HT-29 (cell line): ENCODE measurements around a stretch of chr10.

- RAMPAGE, long total RNA, result no peak
These were observed 143.1 kb downstream of the RPS24 start for GRCh38 chr10:78176439-78177428.

GRCh38 chr10:78250125-78250671, 216.5 kb downstream of the RPS24 start:
- RAMPAGE, long total RNA, result no peak

DNA sequence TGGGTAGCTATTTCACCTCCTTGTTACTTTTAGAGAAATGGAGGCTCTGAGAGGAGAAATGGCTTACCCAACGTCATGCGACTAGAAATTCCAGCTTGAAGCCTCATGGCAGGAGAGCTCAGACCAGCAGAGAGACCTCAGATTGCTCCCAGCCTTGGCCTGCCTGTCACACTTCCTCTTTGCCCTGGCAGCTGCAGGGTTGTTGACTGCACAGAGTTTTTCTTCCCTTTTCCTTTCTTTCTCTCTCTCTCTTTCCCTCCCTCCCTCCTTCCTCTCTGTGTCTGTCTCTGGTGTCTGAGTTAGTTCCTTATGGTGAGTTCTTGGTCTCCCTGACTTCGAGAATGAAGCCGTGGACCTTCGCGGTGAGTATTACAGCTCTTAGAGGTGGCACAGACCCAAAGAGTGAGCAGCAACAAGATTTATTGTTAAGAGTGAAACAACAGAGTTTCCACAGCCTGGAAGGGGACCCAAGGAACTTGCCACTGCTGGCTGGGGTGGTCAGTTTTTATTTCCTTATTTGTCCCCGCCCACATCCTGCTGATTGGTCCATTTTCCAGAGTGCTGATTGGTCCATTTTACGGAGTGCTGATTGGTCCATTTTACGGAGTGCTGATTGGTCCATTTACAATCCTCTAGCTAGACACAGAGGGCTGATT, 266.2 kb downstream of the RPS24 start:
- RAMPAGE, long total RNA, result no peak

DNA sequence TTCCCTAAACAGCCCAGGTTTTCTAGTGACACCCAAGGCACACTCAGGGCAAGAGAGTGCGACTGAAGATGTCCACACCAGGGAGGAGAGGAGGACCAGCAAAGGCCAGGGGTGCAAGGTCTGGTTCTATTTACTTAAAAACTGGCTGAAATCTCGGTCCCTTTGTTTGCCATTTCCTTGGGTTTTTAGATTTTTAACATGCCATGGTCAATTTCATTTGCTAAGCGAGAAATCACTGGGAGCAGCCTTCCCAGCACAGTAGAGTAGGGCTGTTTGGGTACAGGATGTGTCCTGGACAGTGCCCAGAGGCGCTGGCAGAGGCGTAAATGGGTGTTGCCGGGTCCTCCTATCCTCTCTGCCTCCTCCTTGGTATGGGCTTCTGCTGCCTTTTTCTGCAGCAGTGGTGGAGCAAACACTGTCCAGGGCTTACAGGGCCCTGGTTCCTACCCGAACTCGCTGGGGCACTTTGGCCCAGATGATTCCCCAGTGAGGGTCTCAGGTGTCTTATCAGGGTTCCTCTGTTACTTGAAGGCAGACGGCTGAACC, 298.3 kb downstream of the RPS24 start:
- RAMPAGE, long total RNA, result no peak

GRCh38 chr10:78446966-78447315, 413.3 kb downstream of the RPS24 start:
- RAMPAGE, long total RNA, result no peak

DNA sequence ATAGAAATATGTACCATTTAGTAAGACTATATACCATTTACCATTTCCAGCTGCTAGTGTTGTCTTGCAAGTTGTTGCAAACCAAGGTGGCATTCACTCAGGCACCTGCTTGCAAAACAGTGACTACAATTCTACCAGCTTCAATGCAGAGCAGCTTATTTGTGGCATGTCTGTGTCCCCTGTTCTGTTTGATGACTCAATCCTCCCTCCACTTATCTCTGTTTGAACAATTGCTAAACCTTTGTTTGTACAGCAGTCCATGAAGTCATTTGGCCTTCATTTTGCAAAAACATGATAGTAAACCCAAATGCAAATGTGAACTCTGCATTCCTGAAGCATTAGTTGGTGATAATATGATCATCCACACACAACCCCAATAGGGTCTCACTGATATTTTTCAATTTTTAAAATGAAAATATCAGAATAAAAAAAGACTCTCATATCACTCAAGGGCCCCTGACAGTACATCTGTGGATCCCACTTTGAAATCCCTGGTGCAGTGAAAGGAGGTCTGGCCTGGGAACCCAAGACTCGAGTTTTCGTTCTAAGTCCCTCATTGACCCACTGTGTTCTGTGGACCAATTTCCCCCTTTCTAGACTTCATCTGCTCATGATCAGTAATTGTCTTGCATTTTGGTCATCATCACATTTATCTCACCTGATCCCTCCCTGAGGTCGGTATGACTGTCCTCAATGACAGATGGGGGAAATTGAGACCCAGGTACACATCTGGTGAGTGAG, 425.5 kb downstream of the RPS24 start:
- RAMPAGE, long total RNA, result no peak

GRCh38 chr10:78651547-78651823, 417.3 kb upstream of the ZMIZ1 start:
- RAMPAGE, long total RNA, result no peak

DNA sequence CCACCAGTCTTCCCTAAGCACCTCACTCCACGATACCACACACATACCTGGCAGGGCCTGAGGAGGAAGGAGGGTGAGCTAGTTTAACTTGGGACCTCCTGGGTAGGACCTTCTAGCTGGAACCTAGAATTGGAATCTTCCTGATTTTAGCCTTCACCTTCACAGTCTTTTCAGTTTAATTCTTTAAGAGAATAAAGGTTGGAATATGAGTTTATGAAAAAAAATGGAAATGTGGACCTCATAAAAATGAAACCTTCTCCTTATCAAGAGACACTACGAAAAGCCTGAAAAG, 374.8 kb upstream of the ZMIZ1 start:
- RAMPAGE, long total RNA, result no peak

- RAMPAGE, long total RNA, result no peak
These were observed 45.5 kb upstream of the ZMIZ1 start for GRCh38 chr10:79023026-79023812.

- RAMPAGE, long total RNA, result no peak
These were observed 1.3 kb downstream of the ZMIZ1 start for GRCh38 chr10:79069834-79070694.

GRCh38 chr10:79072537-79073352, 4.0 kb downstream of the ZMIZ1 start:
- RAMPAGE, long total RNA, result no peak

DNA sequence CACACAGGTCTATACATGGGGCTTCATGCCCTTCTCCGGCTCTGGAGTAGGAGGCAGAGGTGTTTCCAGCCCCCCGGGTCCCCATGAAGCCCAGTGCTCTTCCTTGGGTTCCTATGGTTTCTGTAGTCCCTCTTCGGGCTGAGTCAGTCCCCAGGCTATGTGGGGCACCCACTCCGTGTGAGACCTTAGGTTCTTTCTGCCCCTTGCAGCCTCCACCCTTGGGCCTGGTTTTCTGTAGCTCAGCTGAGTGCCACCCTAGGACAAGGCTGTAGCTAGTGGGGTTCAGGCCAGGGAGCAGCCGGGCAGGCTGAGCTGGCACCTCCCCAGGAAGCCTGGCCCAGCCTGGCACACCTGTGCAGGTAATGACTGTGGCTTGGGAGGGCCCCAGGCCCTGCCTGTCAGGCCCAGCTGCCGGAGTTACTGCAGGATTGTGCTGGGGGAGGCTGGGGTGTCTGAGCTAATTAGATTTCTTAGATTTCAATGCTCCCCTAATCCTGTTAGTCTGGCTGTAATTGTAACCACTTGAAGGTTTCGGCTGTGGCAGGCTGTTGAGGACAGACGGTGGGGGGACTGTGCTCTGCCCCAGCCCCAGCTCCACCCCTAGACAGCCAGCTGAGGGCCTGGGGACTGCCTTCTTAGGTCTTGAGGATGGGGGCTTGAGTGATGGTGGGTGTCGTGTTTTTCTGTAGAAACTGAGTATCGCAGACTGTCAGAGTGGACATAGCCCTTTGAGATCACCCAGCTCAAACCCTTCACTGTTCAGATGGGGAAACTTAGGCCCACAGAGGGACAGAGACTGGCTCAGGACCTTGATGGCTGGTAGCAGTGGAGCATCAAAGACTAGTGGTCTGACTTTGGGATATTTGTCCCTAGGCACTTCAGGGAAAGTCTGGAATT, 6.0 kb downstream of the ZMIZ1 start:
- RAMPAGE, long total RNA, result no peak

DNA sequence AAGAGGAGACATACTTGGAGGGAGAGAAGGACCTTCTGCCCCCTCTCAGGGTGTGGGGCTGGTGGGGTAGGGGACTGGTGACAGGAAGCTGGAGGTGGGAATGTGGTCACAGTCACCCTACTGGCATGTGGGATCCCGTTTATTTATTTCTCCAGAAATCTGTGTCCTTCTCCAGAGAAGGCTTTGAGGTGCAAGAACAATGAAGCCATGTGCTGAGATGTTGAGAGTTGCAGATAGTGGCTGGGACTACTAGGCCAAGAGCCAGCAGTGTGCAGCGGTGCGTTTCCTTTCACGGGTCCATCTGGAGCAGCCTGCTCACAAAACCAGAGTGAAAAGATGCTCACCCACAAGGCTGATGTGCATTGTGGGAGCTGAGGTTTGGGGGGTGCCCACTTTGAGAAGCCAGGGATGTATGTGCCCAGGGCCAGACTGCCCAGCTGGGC, 21.7 kb downstream of the ZMIZ1 start:
- RAMPAGE, long total RNA, result no peak

DNA sequence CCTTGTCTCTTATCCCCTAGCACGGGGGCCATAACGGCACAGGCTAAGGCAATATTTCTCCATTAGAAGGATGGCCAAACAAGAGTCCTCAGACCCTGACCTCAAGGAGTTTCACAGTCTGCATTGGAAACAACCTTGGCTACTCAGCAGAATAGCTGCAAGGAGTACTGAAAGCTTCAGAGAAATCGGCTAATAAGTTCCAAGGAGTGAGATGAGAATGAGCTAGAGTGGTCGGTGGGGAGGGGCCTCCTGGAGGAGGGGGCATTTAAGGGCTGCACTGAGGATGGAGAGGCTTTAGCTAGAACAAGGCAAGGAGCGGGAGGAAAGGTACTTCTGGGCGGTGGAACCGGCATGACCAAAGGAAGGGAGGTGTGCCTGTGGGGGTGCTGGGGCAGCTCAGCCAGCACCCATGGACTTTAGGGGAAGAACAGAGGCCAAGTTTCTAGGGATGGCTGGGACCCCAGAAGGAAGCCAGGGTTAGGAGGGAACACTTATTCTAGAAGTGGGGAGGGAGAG, 22.6 kb downstream of the ZMIZ1 start:
- RAMPAGE, long total RNA, result no peak

DNA sequence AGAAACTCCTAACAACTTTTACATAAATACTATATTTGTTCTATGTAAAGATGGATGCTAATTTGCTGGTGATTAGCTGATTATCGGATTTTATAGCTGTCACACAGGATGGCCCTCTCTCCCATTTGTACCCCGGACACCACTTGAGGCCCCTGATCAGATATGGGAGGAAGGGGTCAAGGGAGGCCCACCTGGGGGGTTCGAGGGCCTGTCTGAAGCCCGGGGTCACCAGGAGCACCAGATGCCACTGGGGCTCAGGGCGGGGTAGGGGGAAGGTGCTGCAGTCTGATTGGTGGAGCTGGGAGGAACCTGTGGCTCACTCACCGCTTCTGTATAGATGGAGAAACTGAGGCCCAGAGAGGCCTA, 65.2 kb downstream of the ZMIZ1 start:
- RAMPAGE, long total RNA, result no peak

GRCh38 chr10:79137833-79138565, 69.2 kb downstream of the ZMIZ1 start:
- RAMPAGE, long total RNA, result no peak

DNA sequence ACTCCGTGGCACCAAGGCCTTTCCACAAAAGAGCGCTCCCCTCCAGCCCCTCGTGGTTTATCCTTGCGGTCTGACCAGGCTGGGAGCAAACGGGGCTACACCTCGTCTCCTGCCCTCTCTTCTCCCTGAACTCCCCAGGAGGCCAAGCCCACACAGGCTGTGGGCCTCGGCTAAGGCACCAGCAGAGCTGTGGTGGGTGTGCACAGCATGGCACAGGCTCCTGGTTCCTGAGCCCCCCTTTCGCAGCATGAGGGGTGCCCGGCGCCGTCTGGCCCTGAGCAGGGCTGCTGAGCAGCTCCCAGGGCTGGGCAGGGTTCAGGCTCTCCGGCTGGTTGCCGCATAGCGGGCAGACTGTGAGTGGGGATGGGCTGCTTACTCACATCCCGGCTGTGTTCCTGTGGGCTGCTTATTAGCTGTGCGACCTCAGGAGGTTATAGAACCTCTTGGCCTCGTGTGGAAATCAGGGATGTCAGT, 90.4 kb downstream of the ZMIZ1 start:
- RAMPAGE, long total RNA, result no peak

GRCh38 chr10:79192041-79192640, 123.4 kb downstream of the ZMIZ1 start:
- RAMPAGE, long total RNA, result no peak

DNA sequence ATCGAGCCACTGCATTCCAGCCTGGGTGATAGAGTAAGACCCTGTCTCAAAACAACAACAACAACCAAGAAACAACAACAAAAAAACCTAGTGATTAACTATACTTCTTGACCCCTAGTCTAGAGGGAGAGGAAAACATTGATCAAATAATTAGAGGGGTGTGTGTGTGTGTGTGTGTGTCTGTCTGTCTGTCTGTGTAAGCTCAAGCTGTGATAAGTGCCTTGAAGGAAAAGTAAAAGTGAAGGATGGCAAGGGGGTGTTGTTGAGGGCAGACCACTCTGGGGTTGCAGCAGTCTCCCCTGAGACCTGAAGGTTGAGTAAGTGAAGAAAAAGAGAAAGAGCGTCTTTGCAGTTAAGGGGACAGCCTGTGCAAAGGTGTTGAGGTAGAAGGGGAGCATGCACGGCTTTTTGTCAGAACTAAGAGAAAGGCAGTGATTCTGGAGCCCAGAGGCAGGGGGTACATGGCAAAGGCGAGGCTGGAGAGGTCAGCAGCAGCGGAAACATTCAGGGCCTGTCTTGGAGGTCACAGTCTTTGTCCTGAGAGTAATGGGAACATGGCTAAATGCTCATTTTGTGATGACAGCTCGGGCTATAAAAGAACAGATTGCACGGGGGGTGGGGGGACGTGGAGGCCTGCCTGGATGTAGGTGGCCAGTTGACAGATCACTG, 128.7 kb upstream of the PPIF start:
- RAMPAGE, long total RNA, result no peak

- RAMPAGE, long total RNA, result no peak
These were observed 79.1 kb upstream of the PPIF start for GRCh38 chr10:79267834-79268963.